Diencephalon (tissue), 2 donors: ENCODE measurements around the gene DAW1.

- RAMPAGE, long total RNA: start-site peak on the plus strand at chr2:227871638-227871664, 99 and 165 reads in 2 replicates
These were observed at the start of gene DAW1 for GRCh38 chr2:227871200-227872204. TSS of gene DAW1 (plus strand) at chr2:227871631.

- RAMPAGE, long total RNA: no peak
These were observed 81.8 kb downstream of the DAW1 start for GRCh38 chr2:227953270-227953552.

DNA sequence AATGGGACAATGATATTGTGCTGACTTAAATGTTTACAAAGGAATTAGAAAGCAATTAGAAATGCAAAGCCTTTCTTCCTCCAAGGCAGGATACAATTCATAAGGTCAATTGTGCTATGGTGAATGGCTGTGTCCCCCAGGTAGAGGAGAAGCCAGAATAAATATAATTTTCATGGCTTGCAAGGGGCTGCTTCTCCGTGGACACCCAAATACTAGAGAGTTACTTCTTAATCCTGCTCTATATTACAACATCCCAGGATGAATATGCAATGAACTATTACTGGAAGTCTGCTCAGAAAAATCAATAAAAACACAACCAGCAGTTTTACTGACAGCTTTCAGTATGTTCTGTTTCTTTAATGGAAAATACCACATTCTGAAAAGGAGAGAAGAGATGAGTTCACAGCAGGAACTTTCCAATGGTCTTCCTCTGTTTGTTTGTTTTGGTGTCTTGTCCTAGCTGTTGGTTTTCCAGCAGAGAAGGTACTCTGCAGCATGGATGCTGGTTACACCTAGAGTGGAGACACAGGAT, 213.1 kb downstream of the PID1 start:
- RAMPAGE, long total RNA: no peak

DNA sequence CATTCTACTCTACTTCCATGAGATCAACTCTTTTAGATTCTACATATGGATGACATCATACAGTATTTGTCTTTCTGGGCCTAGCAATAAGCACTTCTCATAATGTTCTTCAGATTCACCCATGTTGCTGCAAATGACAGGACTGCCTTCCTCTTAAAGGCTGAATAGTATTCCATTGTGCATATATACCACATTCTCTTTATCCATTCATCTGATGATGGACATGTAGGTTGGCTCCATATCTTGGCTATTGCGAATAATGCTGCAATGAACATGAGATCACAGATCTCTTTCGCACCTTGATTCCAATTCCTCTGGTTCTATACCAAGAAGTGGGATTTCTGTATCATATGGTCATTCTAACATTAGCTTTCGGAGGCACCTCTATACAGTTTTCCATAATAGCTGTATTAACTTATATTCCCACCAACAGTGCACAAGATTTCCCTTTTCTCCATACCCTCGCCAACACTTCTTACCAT, 210.7 kb downstream of the PID1 start:
- RAMPAGE, long total RNA: no peak

DNA sequence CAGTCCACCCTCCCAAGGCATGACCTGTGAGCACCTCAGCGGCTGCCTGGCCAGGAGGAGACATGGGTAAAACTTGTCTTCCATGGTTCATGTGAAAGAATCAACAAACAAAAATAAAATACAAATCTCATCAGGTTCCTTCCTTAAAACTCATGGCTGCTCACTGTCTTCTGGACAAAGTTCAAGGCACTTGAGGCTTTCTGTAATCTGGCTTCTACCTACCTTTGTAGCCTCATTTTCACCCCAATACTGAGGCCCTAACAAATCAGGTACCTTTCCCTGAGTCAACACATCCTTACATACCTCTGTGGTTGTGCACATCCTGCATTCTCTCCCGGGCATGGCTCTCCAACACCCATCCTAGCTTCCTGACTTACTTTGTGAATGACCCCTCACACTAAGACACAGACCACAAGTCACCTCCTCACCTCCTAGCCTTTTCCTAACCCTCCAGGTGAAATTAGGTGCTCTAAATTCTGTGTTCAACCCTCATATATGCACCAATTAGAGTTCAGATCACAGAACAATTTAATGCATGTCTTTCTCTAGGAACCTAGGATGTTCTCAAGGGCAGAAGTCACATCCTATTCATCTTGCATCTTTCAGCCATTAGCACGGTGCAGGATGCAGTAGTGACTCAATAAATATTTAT, 190.9 kb downstream of the PID1 start:
- RAMPAGE, long total RNA: no peak

- RAMPAGE, long total RNA: no peak
These were observed 145.4 kb downstream of the PID1 start for GRCh38 chr2:229125642-229126146.

GRCh38 chr2:229164296-229164887, 106.7 kb downstream of the PID1 start:
- RAMPAGE, long total RNA: no peak

GRCh38 chr2:229408163-229408831, 137.2 kb upstream of the PID1 start:
- RAMPAGE, long total RNA: no peak

DNA sequence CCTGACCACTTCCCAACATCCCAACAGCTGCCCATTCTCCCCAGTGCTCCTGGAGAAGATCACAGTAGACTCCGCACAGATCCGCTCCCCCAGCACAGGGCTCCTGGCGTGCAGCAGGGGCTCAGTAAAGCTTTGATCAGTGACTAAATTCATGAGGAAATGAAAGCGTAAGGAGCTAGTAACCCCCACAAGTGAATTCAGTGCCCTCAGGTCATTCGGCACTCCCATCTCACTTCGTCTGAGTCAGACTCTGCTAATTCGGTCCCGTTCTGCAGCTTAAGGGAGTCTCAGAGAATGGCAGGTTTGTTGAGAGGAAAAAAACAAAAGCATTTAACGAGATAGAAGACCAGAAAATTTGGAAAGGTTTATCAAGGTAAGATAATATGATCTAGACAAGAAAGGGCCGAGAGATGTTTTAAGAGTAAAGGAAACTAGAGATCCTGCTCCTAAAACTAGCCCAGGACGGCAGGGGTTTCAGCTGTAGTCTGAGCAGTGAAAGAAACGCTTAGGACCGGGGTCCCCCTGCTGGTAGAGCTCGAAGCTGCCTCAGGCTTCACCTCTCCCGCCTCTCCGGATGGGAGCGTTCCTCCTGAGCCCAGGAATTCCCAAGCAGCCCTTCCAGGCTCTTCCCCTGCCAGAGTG, 127.5 kb downstream of the DNER start:
- RAMPAGE, long total RNA: no peak

DNA sequence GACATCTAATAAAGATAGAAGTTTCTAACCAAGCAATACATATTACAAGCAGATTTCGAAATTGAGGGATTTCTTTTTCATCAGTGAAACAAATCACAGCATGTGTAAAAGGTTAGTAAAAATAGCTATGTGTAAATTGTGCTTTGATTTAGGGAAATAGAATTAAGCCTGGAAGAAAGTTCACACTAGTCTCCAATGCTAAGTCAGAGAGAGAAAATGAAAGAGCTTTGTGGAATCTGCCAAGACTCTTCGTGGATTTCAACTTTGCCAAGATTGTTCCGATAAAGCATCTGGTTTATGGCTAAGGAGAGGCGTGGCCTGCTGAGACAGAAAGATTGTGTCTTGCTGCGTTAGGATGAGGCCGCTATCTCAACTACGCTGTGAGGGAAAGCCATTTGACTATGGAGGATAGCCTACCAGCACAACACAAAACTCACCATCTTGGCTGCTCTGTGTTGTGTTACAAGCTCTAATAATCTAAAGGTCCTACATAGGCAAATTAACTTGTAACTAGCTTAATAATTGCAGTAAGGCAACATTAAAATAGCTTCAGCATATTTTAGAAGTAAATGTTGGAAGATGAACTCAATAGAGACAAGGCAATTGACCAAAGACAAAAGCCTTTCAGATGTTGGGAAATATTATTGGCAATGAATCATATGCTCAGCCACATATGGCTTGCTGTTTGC, 60.3 kb upstream of the SLC16A14 start:
- RAMPAGE, long total RNA: no peak

DNA sequence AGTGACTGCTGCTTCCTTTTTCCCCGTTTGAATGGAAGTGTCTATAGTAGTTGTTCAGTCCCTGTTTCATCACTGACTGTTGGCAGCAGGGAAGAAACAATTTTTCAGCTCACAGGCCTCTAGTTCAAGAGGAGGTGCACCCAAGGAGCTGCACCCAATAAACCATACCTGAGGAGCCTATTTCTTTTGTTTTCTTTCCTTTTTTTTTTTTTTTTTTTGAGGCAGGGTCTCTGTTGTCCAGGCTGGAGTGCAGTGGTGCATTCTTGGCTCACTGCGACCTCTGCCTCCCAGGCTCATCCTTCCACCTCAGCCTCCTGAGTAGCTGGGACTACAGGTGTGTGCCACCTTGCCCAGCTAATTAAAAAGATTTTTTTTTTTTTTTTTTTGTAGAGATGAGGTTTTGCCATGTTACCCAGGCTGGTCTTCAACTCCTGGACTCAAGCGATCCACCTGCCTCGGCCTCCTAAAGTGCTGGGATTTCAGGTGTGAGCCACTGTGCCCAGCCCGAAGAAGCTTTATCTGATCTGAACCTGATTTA, 52.8 kb downstream of the SP110 start:
- RAMPAGE, long total RNA: no peak

GRCh38 chr2:230217421-230217899, 2.3 kb downstream of the SP110 start:
- RAMPAGE, long total RNA: no peak

GRCh38 chr2:230398694-230399388, 17.2 kb upstream of the SP100 start:
- RAMPAGE, long total RNA: no peak

GRCh38 chr2:230513527-230513962, 97.5 kb downstream of the SP100 start:
- RAMPAGE, long total RNA: no peak

DNA sequence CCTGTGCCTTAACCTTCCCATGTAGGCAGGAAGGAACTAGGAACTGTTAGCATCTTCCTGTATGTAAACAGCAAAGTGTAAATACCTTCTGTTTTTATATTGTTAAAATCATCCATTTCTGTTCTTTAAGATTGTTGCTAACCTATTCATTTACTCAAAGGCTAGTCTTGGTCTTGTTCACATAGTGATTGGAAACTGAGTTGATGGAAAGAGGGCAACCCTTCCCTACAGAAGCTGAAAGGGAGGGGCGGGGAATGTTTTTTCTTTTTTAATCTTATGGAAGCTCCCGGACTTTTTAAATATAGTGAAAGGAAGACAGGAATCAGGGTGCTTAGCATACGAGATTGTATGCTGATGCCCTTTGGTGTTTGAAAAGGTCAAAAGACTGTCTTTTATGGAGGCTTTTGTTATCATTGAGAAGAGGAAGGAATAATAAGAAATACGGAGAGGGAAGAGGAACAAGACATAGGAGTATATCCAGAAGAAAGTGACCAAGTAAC, 14.0 kb downstream of the CAB39 start:
- RAMPAGE, long total RNA: no peak

GRCh38 chr2:230818211-230819127, 46.3 kb upstream of the ITM2C start:
- RAMPAGE, long total RNA: no peak

- RAMPAGE, long total RNA: no peak
These were observed 44.4 kb upstream of the ITM2C start for GRCh38 chr2:230820253-230820870.

GRCh38 chr2:230867882-230868513, 3.3 kb downstream of the ITM2C start:
- RAMPAGE, long total RNA: no peak

DNA sequence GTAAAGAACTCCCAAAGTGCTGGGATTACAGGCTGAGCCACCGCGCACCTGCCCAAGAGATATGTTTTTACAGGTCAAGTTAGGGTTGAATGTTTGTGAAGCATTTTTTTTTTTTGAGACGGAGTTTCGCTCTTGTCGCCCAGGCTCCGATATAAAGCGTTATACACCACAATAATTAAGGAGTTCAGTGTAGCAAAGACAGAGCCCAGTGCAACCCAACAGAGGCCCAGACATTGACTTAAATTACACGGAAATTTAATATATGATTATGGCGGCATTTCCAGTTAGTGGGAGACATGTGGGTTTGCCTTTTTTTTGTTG, 15.3 kb downstream of the ITM2C start:
- RAMPAGE, long total RNA: no peak

GRCh38 chr2:231181778-231182196, 16.6 kb upstream of the ARMC9 start:
- RAMPAGE, long total RNA: no peak